ENCODE measurements around the genes MAGEB3 and TASL.

DNA sequence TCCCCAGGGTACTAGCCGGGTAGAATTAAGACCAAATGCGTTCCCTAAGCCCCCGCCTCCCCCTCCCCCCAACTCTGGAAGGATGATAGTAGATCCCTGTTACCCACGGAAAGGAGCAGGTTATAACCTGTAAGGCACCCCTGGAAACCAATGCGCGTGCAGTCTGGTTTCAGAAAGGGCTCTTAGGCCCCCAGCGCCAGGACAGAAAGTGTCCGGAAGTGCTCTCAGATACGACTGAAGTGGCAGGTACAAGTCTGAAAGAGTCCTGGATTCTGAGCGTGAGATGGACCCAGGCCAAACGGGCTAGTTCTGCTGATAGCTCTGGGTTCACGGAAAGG is 61.8 kb upstream of the DCAF8L1 start:
- PRO-cap = no peak

DNA sequence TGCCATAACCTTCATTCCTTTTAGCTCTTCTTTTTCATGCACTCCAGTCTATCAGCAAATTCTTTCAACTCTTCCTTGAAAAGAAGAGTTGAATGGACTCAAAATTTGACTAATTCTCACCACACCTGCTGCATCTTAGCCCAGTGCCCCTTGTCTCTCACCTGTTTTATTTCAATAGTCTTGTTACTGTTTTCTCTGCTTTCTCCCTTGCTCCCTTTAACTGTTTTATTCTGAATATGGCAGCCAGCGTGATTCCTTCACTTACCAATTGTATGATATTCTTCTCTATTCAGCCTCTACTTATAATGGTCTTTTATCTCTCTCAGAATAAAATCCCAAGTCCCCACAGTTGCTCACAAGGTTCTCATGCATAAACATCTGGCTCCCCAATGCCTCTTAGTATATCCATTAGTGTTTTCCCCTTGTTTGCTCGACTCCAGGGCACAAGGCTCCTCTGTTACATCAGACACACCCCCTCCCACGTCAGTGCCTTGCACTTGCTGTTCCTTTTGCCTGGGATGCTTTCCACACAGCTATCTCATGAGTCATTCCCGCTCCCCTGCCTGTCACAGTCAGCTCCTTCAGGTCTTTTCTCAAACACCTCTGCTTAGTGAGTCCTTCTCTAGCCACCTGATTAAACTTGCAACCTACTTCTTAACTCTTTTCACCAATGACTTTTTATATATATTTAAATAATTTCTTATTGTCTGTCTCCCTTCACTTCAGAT is 260.1 kb downstream of the IL1RAPL1 start:
- PRO-cap = no peak

- PRO-cap = no peak
These were observed 73.1 kb upstream of the MAGEB2 start for GRCh38 chrX:30142326-30142560.

- PRO-cap = no peak
These were observed at the start of gene MAGEB3 for GRCh38 chrX:30230560-30230933. Gene MAGEB3 (plus strand): TSS chrX:30230657.

DNA sequence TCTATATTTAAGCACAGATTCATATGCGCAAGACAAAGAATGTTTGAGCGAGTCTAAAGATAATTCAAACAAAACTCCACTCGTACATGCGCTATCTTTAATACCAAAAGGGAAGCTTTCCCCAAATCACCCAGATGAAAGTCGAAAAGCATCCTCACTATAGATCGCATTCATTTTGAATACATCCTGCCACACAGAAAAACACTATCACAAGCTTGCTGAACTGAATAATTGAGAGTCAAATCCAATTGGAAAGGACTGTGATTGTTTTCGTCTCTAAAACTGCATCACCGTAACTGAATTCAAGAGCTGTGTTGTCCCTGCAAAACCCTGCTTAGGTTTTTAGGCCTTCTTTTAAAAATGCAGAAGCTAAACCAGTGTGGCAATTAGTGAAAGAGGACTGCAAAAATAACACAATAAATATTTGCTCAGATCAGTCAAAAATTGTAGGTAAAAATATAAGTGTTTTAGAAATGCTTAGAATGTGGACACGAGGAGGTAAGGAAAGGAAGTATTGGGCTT is 586 bp downstream of the TASL start:
- PRO-cap = no peak

DNA sequence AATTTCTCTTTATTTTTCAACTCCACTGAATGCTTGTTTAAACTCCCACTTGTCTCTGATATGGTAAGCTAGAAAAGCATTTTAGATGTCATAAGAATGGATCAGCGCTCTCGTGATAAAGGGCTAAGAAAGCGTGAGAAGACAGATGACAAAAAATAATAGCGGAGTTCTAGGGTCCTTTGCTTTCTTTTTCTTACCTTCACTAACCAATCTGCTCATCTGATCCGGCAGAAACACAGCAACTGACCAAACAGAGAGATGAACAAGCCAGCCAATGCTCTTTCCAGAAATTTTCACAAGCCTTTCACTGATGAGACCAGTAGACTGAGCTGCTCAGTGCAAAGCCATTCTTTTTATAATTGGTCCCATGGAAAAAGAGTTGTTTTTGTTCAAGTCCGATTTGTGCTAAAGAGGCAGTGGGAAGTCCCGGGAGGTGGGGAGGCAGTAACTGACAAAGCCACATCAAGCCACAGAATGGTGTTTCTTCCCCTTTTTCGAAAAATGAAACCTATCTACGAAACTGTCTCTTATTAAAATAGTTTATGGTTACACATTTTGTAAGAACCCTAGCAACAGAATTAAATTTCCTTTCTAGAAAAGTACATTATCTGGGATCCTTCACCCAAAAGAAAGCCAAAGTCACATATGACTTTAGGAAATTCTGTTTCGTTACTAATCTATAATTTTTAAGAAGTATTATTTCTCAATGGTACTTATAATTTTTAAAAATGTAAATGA is at the start of gene TASL:
Gene TASL, minus strand, starts transcription at position 326 of the 738 bp plus-strand sequence.
- PRO-cap = no peak

GRCh38 chrX:30643017-30643936 is 9.9 kb upstream of the GK start:
- PRO-cap = no peak

DNA sequence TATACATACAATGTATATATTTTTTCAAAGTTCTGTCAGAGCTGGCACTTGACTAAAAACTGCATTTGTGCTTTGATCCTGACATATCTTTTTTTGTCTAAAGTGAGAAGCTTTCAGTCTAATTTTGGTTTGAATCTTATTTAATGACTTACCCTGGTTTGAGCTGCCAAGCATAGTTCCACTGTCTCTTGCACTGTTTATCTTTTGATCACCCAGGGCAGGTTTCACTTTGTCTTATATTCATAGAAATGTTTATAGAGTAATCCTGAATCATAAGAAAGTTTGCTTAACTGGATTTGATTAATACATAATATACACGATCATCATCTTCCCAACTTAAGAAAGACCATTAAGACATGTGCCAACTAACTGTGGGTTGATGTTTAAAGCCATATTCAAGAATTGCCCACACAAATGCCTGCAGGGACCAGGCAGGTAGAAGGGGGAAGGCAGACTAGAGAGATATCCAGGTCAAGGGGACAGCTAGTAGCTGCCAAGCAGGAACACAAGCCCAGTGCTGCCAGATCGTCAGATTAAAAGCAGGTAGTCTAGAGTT is 1.8 kb downstream of the GK start:
- PRO-cap = no peak

GRCh38 chrX:31527312-31527755 is 455.5 kb upstream of the FTHL17 start:
- PRO-cap = no peak

DNA sequence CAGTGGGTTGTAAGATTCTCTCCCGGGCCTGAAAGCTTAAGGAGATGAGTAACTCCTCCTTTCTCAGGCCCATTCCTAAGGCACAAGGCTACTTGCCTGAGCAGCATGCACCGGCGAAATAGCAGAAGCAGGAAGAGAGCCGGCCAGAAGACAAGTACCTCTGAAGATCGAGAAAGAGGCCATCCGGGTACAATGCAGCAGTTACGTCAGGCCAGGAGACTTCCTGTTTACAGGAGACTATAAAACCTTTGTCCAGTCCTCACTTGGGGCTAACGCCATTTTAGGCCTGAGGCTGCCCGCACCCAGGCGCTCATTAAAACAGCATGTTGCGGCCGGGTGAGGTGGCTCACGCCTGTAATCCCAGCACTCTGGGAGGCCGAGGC is 790.9 kb upstream of the FTHL17 start:
- PRO-cap = no peak

GRCh38 chrX:32389484-32389775 is 821.9 kb downstream of the DMD start:
- PRO-cap = no peak

- PRO-cap = no peak
These were observed 748.0 kb downstream of the DMD start for GRCh38 chrX:32463299-32463783.

- PRO-cap = no peak
These were observed 666.2 kb downstream of the DMD start for GRCh38 chrX:32545069-32545537.

- PRO-cap = no peak
These were observed 405.9 kb downstream of the FAM47A start for GRCh38 chrX:33726183-33726628.

- PRO-cap = no peak
These were observed 390.2 kb downstream of the FAM47A start for GRCh38 chrX:33741855-33742345.

DNA sequence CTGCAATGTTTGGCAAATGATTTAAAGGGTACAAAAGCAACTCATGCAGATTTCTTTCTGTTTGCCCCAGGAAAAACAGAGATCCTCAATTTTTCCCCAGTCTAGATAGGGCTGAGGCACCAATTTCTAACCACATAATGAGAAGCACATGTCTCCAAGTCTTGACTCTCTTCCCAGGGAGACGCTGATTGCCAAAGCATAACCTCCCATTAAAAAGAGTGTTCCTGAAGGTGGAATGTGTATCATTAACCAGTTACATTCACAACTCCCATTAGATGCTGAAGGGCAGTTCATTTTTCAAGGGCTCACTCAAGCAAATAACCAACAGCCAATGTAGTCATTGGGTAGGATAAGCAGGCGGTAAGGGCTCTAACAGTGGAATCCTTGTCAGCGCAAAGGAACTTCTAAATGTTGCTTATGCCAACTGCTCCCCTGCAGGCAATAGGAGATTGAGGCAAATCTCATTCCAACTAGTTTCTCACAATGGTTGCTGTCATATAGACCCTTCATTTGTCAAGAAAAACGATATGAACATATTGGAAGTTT is 27.5 kb downstream of the TMEM47 start:
- PRO-cap = no peak

- PRO-cap = no peak
These were observed 2.1 kb downstream of the TMEM47 start for GRCh38 chrX:34654939-34655477.

DNA sequence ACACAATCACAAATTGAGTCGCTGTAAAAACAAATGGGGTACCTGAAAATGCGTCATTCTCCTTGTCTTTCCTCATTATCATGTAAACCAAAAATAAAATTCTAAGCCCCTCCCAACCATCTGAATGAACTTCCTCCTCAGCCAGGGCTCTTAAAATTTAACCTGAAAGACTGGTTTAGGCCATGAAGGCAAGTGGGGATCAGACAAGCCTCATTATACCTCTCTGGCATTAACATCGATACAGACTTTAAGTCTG is 358.3 kb upstream of the MAGEB16 start:
- PRO-cap = no peak

DNA sequence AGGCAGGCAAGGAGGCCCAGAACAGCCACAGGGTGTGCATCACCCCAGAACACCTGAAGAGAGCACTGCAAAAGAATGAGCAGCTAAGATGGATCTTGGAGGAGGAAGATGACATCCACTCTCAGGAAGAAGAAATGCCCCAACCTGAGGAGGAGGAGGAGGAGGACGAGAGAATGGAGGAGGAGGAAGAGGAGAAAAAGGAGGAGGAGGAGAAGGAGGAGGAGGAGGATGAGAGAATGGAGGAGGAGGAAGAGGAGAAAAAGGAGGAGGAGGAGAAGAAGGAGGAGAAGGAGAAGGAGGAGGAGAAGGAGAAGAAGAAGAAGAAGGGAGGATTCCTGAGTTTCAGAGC is 288.1 kb upstream of the FAM47C start:
- PRO-cap = no peak

DNA sequence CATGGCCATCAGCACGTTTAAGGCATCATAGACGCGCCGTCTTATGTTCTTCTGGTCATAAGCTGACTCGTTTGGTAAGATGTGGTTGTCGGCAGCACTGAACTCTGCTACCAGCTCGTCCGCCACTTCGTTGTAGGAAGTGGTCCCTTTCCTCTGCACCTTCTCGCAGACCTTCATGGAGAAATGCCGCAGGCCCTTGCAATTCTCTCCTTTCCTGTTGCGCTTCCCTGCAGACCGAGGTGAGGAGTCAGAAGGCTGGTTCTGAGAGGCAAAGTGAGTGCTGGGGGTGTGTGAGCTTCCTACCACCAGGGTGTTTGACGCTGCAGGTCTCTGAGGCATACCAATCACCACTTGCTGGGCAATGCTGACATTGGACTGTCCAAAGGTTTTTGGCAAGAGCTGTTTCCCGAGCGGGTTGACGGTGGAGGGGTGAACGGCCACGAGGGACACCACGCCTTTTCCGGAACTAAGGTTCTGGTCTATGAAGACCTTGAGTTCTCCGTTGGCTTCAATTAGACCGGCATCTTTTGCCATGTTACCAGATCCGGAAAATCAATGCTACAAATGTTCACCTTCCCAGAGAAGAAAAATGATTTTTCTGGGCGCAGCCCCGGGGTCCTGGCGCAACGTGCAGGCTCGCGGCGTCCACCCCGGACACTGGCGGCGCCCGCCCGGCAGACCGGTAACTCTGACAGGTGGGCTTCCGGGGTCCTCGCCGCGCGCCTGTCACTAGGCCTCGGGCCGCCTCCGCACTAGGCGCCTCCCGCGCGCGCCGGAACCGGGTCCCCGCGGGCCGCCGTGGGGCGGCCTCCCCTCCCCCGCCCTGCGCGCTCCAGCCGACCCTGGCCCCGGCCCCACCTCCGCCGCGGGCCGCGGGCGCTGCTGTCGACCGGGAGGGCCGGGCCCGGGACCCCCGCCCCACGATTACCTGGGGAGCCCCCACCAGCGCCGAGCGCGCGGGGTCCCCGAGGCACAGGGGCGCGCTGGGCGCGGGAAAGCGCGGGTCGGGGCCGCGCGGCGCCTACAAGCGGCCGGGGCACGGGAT is 45.0 kb upstream of the FAM47C start:
- PRO-cap = no peak